Measurements from ENCODE around the genes ZNF32 and RASSF4.

GRCh38 chr10:43391345-43392081 lies 17.5 kb downstream of the HNRNPF start:
- RRBS = no CpG with 5 or more reads among the region's 16 CpGs

DNA sequence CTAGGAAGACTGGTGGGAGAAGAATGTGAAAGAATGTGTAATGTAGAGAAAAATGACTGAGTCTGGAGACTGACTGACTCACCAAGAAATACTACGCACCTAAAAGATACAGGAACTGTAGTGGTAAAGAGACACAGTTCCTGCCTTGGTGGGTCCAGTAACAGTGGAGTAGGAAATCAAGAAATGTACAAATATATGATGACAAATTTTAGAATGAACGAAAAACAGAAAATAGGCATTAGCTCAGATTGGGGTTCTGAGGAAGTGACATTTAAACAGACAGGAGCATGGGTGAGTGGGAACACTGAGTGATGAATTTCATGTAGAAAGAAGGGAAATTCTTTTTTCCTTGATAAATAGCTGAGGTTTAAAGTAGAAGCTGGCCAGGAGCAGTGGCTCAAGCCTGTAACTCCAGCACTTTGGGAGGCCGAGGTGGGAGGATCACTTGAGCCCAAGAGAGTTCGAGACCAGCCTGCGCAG lies 9.3 kb downstream of the HNRNPF start:
- RRBS = no CpG with 5 or more reads among the region's 5 CpGs

DNA sequence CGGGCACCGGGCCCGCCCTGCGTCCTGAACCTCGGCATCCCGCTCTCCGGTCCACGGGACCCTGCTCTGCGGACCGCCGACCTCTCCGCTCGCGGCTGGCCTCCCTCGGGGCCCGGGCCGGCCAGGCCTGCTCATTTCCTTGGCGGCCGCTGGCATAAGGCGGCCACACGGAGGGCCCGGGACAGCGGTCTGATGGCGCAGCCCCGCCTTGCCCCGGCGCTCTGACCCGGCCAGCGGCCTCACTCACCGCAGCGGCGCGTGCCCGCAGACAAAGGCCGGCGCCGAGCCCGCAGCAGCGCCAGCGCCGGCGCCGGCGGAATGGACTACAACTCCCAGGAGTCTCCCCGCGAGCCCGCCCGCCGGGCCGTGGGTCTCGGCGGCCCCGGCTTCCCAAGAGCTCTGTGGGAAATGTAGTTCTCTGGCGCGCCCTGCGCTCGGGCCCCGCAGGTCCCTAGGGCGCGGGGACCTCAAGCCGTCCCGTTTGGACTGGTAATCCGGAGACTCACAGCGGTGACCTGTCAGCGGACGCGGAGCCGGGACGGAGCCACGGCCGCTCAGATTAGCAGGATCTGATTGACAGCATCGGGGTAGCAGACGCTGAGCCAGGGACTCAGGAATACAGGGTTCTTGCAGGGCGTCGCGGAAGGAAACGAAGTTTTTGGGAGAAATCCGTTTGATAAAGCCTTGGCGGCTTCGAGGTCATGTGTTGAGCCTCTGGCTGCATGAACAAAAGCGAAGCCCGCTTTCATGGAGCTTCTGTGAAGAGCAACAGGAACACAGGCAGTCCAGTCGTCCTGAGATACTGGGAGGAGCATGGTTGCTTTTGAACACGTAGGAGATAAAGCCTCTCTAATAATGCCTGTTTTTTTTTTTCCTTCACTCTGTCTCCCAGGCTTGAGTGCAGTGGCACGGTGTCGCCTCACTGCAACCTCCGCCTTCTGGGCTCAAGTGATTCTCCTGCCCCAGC lies at the start of gene ZNF32:
TSS of gene ZNF32 (minus strand) at position 327 of the 967 bp plus-strand sequence.
- RRBS = 5% methylated on average over 42 of the region's 87 CpGs

- RRBS = no CpG with 5 or more reads among the region's 15 CpGs
Measured at GRCh38 chr10:43707599-43708470, 59.2 kb upstream of the ZNF32 start.

DNA sequence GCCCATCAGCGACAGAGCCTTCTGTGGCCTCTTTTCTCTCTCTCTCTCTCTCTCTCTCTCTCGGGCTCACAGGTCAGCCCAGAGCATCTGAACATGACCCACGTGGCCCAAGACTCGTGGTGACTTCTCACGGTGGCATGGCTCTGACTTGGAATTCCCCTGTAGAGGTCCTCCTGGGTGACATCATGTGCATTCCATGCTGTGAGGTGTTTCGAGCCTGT lies 359.5 kb upstream of the ZNF32 start:
- RRBS = no CpG with 5 or more reads among the region's 6 CpGs

- RRBS = no CpG with 5 or more reads among the region's 15 CpGs
Measured at GRCh38 chr10:44249343-44250137, 135.4 kb downstream of the CXCL12 start.

GRCh38 chr10:44958896-44960177 lies at the start of gene RASSF4:
Gene RASSF4 (plus strand): TSS chr10:44959802.
- RRBS = 6% methylated on average over 29 of the region's 81 CpGs

DNA sequence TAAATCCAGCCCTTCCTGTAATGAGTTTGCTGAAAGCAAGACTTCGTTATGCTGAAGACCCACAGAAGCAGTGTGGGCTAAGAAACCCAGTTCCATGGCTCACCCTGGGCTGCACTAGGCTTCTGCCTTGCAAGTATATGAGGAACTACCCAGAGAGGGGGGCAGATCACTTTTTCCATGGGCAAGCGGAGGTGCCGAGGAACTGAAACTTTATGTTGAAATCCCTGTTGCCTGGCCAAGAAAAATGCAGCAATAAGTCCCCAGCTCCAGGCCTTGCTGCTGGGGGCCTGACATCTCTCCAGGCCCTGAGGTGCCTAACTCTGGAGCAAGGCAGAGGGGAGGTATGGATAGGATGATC lies 8.5 kb downstream of the RASSF4 start:
- RRBS = no CpG with 5 or more reads among the region's 3 CpGs

GRCh38 chr10:44971852-44973059 lies 6.4 kb downstream of the DEPP1 start:
- RRBS = no CpG with 5 or more reads among the region's 17 CpGs

GRCh38 chr10:44976738-44977649 lies 1.6 kb downstream of the DEPP1 start:
- RRBS = no CpG with 5 or more reads among the region's 16 CpGs

DNA sequence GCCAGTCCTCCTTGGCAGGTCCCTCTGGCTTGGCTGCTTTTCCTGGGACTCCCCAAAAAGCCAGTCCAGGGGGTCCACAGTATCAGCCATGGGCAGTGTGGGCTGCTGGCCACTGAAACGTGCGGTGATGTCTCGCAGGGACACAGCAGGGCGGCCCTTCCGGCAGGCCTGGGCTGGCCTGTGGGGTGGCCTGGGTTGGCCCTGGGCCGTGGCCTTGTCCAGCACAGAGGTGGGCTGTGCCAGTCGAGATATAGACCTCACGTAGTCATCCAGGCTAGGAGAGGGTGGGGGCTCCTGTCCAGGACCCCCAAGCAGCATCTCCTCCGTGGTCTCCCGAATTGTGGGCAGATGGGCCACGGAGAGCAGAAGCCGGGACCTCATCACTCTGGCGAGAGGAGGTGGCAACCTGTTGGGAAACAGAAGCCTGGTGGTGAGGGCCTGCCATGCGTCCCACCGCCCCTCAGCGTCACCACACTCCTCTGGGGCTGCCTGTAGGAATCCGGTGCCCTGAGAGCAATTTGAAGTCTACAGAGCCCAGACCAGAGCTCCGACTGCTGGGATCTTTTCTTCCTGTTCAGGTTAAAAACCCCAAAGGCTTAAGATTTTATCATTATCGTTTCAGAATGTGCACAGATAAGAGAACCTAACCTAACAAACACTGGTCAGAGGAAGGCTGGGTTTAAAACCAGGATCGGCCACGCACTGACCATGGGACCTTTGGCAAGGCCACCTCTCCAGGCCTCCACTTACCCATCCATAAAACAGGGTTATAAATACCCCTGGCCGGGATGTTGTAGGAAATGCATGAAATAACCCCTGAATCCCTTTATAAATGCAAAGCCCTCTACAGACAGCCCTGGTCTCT lies 727 bp downstream of the DEPP1 start:
- RRBS = no CpG with 5 or more reads among the region's 22 CpGs

DNA sequence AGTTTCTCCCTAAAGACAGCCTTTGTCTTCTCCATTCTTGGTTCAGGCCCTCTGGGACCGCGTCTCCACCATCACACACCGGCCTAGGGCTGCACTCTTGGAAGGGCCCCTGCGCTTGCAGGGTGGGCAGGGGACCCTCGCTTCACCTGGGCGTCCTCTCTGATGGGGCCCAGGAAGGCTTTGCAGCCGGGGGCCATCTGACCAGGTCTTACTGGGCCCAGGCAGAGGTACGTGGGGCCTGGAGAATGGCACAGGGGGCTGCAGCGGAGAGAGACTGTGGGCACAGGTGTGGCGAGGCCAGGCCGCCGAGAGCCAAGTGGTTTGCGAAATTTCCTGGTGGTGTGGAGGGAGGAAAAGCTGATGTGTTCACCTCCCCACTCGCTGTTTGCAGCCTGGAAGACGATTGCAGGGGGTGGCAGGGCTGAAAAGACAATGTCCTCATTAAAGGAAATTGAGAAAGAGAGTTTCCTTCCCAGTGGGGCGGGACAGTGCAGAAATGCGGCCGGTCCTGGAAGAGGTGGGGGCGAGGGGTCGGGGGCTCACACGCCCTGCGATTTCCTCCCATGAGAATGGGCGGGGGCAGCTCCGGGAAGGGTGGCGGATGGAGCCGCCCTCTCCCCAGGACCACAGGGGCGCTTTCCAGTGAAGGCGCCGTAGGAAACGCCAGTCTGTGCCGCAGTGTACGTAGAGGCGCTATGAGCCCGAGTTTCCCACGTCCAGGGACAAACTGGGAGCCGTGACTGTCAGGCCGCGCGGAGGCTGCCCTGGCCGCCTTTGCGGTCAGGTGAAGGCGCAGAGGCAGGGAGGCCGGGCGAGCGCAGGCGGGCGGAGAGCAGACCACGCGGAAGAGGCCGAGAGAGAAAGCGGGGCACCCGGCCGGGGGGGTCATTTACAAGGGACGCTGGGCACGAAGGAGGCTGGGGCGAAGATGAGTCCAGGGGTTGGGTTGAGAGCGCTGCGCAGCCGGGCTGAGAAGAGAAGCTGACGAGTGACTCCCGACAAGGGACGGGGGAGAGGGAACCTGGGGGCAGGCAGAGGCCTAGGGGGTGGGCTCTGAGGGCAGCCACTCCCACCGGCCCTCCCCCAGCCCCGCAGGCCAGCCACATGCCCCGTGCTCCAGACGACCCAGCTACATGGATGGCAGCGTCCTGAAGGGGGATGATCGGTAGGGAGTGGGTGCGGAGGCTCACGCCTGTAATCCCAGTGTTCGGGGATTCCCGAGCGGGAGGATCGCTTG lies 44.8 kb downstream of the ALOX5 start:
- RRBS = 10% methylated on average over 25 of the region's 74 CpGs

GRCh38 chr10:45557497-45558094 lies 22.4 kb upstream of the MARCHF8 start:
- RRBS = no CpG with 5 or more reads among the region's 4 CpGs

- RRBS = 7% methylated on average over 3 of the region's 10 CpGs
Measured at GRCh38 chr10:45673067-45673259, 391 bp upstream of the ZFAND4 start.

- RRBS = no CpG with 5 or more reads among the region's 2 CpGs
Measured at GRCh38 chr10:46993095-46993294, 81.8 kb downstream of the PTPN20 start.

- RRBS = no CpG with 5 or more reads among the region's 9 CpGs
Measured at GRCh38 chr10:47082315-47082768, 171.1 kb downstream of the PTPN20 start.

- RRBS = no CpG with 5 or more reads among the region's 4 CpGs
Measured at GRCh38 chr10:47166836-47167096, 133.2 kb upstream of the GDF10 start.

DNA sequence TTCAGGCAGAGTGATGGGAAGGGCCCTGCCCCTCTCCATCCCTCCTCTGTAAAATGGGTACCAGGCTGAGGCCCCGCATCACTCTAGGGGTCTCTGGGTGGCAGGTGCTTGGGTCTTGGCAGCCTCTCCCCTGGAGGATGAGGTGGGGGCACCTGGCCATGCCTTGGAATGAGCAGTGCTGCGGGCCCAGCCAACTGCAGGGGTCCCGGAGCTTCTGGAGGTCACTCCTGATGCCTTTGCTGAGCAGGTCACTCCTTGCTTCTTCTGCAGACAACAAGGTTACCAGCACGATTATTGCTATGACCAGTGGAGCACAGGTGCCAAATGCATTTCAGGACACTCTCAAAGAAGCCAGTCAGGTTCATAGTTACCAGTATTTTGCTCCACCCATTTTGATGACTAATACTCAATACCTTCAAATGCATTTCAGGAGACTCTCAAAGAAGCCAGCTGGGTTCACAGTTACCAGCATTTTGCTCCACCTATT lies 22.5 kb upstream of the ZNF488 start:
- RRBS = no CpG with 5 or more reads among the region's 4 CpGs

DNA sequence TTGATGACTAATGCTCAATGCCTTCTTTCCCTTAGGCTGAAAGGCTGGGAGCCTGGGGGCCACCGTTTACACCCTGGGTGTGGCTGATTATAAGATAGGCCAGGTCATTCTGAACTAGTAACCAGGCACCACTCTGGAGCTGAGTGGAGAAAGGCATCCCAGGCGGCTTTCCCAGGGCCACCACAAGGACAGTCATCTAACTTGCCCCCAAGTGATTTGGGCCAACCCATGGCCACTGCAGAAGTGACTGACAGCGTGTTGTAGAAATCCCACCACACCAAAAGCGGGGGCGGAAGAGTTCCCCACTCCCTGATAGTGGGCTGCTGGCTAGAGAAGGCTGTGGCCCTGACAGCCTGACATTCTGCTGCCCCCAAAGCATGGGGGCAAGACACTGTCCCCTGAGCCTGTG lies 22.9 kb upstream of the ZNF488 start:
- RRBS = no CpG with 5 or more reads among the region's 5 CpGs

DNA sequence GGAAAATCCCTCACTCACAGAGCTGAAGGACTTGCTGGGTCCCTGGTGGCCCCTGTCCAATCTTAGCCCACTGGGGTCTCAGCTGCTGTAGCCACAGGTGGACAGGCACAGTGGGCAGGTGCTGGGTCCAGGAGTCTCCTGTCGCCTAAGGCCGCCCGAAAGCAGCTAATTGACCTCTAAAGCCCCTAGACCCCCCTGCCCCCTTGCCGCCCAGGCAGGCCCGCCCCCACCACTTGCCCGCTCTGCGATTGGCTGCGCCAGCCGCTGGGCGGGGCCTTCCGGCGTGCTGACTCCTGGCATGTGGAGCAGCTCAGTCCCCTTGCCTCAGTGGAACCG lies 59.8 kb upstream of the AGAP9 start:
- RRBS = no CpG with 5 or more reads among the region's 13 CpGs

Data from GM06990 (cell line).